Bile duct (tissue), 1 donor: ENCODE results near the genes ATP4B, TMEM255B and C13orf46.

DNA sequence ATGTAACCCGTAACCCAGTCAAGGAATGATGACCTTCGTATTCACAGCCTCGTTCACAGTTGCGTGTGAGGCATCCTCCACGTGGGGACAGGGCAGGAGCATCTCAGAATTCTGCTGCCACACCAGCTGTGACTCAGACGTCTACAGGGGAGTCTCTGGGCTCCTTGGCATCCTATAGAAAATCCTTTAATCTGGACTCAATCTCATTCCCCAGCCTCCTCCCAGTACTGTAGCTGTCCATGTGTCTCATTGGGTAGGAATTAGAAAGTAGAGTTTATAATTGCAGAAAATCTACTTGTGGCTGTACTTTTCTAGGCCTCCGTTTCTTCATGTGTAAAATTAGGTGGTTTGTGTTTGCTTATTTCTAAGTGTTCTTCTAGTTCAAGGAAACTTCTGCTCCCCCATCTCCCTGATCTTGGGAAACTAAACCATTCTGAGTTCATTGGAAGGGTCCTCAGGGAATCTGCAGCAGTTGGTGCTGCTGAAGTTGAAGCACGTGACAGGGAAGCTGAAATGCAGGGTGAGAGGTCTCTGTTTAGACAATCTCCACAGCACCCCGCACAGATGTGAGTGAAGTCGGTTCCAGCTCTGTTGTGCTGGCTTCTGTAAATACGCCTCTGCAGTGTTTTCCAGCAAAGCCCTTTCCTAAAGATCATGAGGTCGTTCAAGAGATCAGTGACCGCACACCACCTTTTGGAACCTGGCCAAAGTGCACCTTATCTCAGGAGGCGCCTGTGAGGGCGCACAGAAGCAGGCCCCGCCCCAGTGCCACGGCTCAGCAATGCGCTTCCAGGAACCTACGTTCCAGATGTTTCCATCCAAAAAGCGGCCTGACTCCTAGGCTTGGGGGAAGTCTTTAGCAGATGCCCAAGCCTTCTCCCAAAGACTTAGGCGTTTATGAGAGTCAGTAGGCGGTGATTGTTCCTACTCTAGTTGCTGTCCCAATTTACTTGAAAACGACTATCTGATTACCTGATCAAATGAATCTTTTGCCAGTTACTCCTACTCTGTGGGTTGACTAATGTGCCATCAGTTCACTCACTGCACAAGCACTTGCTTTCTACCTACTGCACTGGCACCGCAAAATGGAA is 10.6 kb downstream of the CUL4A start:
- PRO-cap, result no peak

DNA sequence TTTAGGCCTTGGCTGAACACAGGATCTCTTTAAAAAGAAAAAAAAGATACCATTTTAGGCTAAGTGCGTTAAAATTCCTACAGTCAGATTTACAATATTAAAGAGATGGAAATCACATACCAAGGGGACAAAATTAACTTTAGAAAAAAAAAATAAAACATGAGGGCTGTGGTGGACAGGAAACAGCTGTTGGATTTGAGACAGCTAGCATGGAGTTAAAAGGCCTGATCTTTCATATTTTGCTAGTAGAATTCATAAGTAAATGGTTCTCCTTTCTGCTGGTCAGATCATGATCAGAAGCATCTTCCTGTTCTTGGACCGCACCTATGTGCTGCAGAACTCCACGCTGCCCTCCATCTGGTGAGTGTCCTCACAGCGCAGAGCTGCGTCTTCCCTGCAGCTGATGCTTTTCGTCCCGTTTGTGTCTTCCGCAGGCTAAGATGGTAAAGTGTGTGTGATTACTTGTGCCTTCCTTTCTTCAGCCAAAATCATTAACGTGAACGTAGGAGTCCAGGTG is 19.8 kb downstream of the CUL4A start:
- PRO-cap, result no peak

- PRO-cap, result no peak
These were observed 43.5 kb downstream of the CUL4A start for GRCh38 chr13:113252845-113253352.

DNA sequence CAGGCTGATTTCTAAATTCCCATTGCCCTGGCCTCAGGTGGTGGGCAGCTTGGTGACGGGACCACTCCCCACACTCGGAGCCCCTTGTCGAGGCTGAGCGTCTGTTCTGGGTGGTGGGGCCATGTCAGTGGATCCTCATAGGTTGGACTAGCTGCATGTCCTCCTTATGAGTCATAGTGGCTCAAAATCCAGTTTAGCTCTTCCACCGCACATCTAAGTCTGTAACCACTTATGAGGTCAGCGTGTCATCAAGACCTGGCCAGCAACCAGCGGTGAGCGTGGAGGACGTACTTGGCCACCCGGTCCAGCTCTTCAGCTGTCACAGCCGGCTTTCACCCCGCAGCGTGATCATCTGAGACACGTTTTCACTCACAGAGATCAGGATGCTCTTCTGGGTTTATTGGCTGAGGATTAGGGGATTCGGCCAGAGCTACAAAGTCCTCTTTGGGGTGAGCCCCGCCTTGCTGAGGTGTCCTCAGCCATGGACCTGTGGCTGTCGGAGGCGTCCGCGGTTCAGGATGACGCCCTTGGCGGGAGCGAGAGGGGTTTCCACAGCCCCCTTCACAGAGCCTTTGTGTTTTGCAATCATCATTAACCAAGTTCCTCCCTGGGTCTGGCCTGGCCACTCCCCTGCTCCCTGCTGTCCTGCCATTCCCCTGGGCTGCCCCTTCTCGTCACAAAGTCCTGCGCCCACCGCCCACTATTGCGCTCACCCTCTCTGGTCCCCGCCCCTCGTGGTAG is 41.9 kb downstream of the ADPRHL1 start:
- PRO-cap, result no peak

GRCh38 chr13:113422249-113422985 is 30.9 kb downstream of the ADPRHL1 start:
- PRO-cap, result no peak

DNA sequence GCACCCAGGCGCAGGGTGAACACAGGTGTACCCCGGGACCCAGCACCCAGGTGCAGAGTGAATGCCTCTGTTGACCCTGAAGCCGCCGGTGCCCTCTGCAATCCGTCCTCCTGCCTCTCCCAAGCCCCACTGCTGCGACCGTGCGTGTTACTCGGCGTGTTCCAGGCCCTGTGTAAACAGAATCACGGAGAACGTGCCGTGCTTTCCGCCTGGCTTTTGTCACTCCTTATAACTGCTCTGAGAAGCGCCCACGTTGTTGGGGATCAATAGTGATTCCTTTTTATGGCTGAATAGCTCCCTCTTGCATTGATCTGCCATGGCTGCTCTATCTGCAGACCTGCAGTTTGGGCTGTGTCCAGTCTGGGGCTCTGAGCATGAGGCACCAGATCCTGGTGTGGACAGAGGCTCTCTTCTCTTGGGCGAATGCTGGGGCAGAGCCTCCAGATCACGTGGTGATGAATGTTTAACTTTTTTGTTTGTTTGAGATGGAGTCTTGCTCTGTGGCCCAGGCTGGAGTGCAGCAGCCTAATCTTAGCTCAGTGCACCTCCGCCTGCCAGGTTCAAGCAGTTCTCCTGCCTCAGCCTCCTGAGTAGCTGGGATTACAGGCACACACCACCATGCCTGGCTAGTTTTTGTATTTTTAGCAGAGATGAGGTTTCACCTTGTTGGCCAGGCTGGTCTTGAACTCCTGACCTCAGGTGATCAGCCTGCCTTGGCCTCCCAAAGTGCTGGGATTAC is 15.8 kb downstream of the ADPRHL1 start:
- PRO-cap, result no peak

DNA sequence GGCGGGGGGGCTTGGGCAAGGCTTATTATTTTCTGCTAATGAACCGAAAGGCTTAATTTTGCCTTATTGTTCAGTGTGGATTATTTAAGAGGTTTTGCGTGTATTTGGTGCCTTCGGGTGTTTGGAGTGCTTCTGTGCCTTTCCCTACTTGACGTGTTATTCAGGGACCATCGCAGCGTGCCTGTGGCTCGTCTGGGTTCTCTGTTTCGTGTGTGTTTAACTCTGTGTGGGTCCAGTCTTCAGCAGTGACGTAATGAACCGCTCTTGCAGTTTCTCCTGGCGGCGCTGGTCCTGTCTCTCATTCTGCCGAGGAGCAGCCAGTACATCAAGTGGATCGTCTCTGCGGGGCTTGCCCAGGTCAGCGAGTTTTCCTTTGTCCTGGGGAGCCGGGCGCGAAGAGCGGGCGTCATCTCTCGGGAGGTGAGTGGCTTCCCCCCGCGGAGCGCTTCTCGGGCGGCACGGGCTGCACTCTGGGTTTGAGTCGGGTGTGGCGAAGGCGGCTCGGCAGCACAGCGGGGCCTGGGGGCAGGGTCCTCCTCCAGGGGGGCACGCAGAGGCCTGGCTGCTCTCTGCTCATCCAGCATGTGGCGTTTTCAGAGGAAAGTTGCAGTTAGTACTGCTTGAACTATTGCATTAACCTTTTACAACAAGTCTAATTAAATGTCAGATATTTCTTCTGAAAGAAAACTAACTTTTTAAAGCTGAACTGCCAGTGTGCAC is 36.4 kb upstream of the TFDP1 start:
- PRO-cap, result unidirectional peak, plus-strand start at position 301 of the sequence

DNA sequence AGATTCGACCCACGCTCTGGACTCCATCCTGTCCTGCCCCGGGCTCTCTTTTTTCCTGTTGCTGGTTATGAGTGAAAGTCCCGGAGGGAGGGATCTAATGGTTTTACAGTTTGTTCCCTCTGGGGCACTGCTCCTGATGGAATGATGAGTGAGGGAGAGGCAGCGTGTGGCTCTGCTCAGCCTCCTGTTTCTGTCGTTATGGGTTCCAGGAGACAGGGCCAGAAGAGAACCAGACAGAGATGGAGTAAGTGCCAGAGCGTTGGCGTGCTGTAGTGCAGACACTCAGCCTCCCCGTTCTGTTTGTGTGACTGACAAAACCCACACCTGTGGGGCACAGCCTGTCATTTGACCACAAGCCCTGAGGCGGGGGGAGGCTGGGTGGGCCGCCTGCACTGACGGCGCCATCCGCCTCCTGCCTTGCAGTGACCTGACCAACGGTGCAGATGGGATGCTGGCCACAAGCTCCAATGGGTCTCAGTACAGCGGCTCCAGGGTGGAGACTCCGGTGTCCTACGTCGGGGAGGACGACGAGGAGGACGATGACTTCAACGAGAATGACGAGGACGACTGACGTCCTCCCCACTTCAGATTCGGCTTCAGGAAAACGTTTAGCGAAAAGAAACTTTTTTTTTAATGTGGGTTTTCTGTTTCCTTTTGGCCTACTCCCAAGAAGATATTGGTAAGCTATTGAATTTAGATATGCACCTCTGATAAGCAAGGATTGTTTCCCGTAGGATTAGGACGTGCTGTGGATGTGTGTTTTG is 18.1 kb downstream of the ATP4B start:
- PRO-cap, result no peak

- PRO-cap, result unidirectional peak, plus-strand start at chr13:113647787
These were observed 10.6 kb downstream of the ATP4B start for GRCh38 chr13:113647346-113647880.

GRCh38 chr13:113657965-113658267 is at the start of gene ATP4B:
ATP4B (minus strand) TSS chr13:113658198.
- PRO-cap, result no peak

GRCh38 chr13:113758412-113759614 is at the start of gene TMEM255B:
TMEM255B (plus strand) TSS chr13:113759226.
- PRO-cap, result unidirectional peak, plus-strand start at chr13:113758761; bidirectional peak, plus-strand start at chr13:113759246, minus-strand start at chr13:113759152

DNA sequence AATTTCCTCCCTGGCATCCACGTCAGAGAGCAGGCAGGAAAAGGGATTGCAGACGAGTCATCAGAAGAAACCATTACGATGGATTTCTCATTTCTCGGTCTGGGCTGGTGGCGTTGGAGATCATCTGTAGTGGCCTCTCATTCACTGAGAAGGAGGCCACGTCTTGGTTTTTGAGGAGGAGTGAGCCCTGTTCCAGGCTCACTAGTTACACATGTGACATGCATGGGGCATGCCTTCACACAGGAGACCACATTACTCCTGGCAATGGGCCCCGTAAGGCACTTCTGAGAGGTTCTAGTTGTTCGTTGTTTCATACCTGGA is 27.7 kb downstream of the TMEM255B start:
- PRO-cap, result no peak

DNA sequence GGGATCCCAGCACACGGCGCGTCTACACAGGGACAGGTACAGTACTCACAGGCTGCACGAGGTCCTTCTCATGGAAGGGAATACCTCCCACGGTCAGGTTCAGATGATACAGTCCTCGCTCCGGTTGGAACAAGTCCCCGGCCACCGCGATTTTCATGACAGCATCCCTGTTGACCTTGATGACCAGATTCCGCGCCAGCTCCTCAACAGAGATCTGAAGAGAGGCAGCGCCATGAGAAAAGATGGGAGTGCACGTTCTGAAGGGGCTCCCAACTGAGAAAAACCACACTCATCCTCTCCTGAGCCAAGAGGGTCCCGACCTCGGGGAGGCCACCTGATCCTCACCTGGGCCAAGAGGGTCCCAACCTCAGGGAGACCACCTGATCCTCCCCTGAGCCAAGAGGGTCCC is 35.4 kb downstream of the GAS6 start:
- PRO-cap, result no peak

- PRO-cap, result no peak
These were observed 22.2 kb downstream of the GAS6 start for GRCh38 chr13:113841573-113842235.

DNA sequence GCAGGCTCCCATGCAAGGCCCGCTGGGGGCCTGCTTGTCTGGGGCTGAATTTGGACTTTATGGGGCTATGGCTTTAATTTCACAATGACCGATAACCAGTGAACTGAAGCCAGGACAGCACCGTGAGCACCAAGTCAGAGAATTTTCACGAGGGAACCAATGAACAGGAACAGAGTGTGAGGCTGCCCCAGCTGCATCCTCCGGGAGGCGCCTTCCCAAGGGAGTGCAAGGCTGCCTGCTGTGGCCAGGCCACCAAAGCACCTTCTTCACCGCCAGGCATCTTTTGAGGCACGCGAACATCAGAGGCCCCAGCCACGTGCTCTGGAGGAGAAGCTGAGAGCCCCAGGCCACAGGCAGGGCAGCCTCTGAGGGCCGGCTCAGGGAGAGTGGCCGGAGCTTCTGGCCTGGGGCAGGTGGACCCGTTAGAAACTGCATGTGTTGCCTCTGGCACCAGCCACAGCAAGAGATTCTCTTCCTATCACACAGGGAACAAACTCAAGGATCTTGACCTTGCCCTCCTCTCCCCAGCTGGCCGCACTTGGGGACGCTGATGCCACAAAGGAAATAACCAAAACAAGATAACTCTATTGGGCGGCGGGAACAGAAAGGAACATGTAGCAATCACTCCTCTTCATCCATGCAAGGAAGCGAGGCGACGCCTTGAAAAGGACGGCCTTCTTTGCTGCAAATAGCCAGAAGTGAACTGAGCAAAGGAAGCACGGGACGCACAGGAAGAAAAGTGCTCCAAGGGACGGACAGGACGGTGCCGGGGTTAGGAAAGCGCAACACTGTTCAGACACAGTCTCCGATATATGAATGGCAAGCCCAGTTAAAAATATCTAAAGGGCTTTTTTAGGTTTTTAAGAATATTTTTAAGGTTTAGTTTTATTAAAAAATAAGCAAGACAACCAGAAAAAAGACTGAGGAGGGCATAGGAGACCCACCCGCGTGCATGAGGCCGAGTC is 19.9 kb downstream of the GAS6 start:
- PRO-cap, result no peak

DNA sequence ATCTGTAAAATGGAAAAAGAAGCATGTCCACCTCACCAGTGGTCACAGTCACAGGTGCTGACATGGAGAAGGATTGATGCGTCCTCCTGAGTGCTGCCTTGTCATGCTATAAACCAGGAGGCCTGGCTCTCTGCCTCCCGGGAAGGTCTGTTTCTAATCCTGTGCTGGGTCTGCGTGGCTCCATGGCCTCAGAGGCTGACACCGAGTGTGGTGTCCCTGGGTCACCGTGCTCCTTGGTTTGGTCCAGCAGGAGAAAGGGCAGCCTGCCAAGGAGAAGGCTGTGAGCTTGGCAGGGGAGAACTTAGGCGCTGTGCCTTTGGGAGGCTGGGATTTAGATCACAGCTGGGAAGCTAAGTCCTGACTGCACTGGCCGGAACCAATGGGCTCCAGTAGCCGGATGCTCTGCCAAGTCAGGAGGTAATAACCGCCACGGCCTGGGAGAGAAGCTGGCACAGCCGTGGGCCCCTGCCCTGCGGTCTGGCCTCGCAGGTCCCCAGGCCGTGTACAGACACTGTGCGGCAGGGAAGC is 45.2 kb downstream of the C13orf46 start:
- PRO-cap, result no peak

DNA sequence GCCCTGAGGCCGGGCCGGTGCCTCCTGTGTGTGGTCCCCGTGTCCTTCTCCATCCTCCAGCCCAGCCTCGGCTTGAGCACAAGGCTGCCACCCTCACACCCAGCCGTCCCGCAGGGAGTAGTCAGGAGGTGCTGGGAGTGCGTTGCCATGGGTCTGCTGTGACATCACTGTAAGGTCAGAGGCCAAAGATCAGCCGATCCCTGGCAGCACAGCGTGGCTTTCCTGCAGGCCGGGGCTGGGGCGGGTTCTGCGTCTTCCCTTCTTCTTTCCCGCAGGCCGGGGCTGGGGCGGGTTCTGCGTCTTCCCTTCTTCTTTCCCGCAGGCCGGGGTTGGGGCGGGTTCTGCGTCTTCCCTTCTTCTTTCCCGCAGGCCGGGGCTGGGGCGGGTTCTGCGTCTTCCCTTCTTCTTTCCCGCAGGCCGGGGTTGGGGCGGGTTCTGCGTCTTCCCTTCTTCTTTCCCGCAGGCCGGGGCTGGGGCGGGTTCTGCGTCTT is at the start of gene C13orf46:
TSS of gene C13orf46 (minus strand) at position 132 of the 491 bp plus-strand sequence.
- PRO-cap, result no peak

GRCh38 chr13:114000139-114000649 is 26.3 kb upstream of the C13orf46 start:
- PRO-cap, result unidirectional peak, minus-strand start at chr13:114000367

GRCh38 chr13:114059584-114060298 is 72.7 kb downstream of the RASA3 start:
- PRO-cap, result no peak

- PRO-cap, result no peak
These were observed 25.0 kb downstream of the RASA3 start for GRCh38 chr13:114107182-114108008.